ENCODE data around the gene PTPN4.

GRCh38 chr2:113886327-113887113, 3.4 kb upstream of the ACTR3 start:
- PRO-cap: no peak
- RAMPAGE, long total RNA, 2 experiments: no peak in any of the 2 experiments

- PRO-cap: no peak
- RAMPAGE, long total RNA, 2 experiments: no peak in any of the 2 experiments
Observed at GRCh38 chr2:113961949-113963216, 72.5 kb downstream of the ACTR3 start.

GRCh38 chr2:115187442-115188264, 745.2 kb downstream of the DPP10 start:
- PRO-cap: no peak
- RAMPAGE, long total RNA, 2 experiments: start-site peak on the plus strand in 1 of 2 experiments, at chr2:115187730-115188002 at its widest, 5 reads per replicate

DNA sequence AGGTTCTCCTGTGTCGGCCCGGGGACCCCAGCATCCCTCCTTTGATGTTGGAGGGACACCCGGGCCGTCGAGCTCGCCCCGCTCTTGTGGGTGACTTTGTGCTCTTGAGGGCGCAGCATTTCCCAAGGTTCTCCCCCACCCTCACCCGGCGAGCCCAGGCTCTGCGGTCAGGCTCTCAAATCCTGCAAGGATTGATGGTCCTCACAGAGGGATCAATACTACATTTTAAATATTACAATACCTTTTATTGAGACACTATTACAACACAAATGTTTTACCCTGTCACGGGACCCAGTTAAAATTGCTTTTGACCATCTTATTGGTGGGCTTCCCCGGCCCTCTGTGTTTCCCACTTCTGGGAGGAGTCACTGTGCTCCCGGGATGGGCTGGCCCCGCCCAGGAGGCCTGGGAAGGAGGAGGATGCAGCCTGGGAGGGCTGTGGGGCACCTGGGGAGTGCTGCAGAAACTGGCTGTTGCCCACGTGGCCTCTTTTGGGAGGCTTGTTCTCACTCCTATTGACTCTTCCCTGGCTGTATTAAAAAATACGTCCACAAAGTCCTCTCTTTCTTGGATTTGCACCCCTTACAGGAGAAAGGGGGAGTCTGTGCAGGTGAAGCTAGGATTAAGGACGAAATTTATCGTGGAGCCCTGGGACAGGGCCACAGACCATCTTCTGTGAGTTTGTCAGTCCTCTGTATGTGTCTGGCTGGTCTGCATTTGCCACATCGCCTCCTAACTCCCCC, 222.7 kb downstream of the INSIG2 start:
- PRO-cap: no peak
- RAMPAGE, long total RNA, 2 experiments: no peak in any of the 2 experiments

DNA sequence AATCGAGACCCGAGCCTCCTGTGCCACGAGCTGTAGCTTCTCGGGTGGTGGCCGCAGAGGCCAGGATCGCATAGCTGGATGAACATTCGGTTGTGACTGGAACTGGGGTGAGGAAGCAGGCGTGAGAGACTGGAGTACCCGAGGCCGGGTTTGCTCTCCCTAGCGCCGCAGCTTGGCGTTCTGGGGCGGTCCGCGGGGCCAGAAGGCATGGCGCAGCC, 1.5 kb downstream of the EN1 start:
- PRO-cap: no peak
- RAMPAGE, long total RNA, 2 experiments: no peak in any of the 2 experiments

DNA sequence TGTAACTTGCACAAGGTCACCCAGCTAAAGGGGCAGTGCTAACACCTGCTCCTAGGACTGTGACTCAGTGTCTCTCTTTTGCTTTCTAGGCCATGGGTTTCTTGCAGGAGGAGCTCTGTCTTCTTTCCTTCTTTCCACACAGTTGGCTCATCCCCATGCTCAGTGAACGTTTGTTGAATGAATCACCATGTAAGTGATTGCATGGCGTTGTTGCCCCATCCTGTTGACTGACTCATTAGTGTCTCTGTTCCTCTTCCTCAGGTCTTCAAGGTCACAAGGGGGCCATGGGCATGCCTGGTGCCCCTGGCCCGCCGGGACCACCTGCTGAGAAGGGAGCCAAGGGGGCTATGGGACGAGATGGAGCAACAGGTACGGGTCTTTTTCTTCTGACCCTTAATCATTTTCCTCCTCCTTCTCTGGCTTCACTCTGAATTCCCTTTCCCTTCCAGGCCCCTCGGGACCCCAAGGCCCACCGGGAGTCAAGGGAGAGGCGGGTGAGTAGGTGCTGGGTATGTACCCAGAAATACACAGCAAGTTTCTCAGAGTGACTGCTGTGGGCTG, 32.2 kb downstream of the MARCO start:
- PRO-cap: no peak
- RAMPAGE, long total RNA, 2 experiments: no peak in any of the 2 experiments

DNA sequence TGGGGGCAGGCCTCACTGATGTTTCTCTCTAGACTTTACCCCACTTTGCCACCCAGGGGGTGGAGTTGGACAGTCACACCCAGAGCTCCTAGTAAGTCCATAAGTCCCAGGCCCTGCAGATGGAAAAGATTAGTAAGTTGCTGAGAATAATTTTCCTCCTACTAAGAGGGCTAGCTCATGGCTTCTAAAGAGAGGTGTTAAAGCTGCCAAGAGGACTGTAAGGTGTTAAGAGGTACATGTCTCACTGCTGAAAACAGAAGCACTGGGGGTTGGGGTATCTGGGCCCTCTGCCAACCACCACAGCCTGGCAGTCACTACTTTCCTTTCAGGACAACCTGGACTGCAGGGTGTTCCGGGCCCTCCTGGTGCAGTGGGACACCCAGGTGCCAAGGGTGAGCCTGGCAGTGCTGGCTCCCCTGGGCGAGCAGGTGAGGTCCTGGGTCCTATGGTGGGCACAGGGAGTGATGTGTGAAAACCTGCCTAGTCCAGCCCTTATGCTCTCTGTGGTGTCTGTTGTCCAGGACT, 39.9 kb downstream of the MARCO start:
- PRO-cap: no peak
- RAMPAGE, long total RNA, 2 experiments: no peak in any of the 2 experiments

GRCh38 chr2:119213705-119214110, 9.9 kb upstream of the STEAP3 start:
- PRO-cap: no peak
- RAMPAGE, long total RNA, 2 experiments: no peak in any of the 2 experiments

DNA sequence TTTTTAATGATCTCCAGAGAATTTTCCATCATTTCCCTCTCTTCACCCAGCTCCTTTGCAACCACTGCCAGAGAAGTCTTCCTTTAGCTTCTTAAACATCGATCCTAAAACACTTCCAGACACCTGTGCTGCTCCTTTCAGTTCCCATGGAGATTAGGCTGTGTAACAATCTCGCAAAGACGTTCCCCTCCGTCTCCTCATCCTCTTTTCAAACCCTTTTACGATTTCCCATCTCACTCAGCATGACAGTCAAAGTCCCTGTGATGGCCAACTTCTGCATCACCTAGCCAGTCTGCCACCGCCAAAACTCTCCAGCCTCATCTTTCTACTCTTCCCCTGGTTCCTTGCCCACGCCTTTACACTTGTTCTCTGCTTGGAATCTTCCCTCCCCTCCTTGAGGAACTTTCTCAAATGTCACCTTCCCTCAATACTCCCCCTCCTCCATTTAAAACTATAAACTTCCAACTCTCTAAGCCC, 953 bp downstream of the C2orf76 start:
- PRO-cap: no peak
- RAMPAGE, long total RNA, 2 experiments: no peak in any of the 2 experiments

DNA sequence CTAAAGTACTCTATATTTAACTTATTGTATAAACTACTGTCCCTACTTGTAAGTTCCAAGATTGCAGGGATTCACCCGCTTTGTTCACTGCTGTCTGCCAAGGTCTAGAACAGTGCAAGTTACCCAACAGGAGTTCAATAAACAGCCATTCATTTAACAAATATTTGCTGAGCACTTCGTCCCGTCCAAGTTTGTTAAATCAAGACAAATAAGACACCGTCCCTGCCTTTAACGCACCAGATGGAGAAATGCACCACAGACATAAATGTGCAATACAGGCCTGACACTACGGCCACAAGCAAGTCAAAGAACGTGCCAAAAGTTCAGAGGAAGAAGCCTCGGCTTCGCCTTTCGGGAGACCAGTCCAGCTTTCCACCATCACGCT, 522 bp downstream of the C2orf76 start:
- PRO-cap: no peak
- RAMPAGE, long total RNA, 2 experiments: no peak in any of the 2 experiments

DNA sequence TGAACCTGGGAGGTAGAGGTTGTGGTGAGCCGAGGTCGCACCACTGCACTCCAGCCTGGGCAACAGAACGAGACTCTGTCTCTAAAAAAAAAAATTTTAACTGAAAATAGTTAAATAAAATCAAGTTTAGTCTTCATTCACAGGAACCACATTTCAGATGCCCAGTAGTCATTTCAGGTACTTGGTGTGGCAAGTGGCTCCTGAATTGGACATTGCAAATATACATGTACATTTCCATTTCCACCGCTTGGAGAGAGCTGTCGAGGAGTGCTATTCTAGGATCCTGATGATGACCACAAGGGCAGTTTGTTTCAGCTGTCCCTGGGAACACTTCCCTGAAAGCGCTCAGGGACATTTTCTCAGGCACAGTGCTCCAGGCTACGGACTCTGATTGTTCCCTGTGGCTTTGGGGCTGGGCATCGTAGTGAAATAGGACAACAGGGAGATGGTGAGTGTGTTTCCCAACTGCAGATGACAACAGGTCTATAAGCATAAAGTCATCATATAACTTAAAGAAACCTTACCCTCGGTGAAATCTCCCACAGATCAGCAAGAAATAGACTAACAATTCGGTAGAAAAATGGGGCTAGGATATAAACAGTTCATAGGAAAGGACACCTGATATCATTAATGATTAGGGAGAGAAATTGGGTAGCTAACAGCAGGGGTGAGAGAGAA, 3.1 kb downstream of the DBI start:
- PRO-cap: no peak
- RAMPAGE, long total RNA, 2 experiments: no peak in any of the 2 experiments

DNA sequence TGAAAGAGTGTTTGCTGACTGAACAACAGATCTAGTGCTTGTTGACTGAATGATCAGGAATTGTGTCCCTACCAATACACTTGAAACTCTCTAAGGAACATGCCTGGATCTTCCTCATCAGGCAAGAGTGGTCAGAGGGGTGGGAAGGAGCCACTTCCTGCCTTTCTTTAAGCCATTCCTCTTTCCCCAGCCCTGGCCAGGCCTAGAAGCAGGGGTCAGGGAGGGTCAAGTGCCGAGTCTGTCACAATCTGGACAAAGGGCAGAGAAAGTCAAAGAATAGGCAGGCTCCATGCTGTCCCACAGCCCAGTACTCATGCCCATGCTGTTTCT, 3.0 kb upstream of the TMEM37 start:
- PRO-cap: no peak
- RAMPAGE, long total RNA, 2 experiments: no peak in any of the 2 experiments

DNA sequence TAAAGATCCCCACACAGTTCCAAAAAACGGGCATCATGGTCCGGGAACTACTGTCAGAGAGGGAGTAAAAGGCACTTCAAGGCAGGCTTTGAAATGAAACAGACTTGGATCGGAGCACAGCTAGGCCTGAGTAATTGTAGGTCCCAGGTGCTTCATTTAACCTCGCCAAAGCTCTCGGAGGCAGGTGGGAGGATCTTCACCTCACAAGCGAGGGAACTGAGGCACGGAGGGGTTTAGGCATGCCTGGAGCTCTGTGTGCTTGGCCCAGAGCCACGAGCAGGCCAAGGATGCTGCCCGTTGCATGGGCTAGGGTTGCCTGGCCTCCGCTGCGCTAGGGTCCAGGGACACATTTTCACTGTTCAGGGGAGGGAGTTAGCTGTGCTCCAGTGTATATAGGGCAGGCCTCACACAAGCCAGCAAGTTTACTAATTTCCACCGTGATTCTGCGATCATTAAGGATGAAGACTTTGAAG, 11.2 kb downstream of the TMEM37 start:
- PRO-cap: no peak
- RAMPAGE, long total RNA, 2 experiments: no peak in any of the 2 experiments

DNA sequence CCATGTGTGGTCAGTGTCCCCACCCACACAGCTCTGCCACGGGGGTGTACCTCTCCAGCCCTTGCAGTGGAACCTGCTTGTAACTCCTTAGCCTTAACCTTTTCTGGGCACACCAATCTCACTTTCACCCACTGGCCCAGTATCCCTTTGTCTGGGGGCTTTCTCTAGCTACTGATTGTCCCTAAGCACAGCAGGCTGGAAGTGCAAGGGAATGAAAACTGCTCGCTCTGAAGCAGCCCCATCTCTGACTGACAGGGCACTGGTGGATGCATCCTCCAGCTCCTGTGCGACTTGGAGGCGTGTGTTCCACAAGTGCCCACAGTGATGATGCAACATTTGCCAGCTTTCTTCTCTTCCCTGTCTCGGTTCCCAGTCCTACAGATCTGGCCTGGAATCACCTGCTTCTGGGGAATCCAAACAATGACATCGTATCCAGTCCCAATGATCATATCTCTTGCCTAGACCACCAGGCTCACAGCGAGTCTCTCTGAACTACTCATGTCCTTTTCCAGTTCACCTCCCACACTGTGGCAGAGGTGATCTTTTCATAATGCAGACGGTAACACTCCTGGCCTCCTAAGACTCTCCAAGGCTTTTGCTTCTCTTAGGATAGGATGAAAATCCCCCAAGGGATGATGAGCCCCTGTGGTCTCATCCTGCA, 33.5 kb downstream of the SCTR start:
- PRO-cap: no peak
- RAMPAGE, long total RNA, 2 experiments: start-site peak on the minus strand in 1 of 2 experiments, centred at position 241 of the sequence, 16 reads per replicate

DNA sequence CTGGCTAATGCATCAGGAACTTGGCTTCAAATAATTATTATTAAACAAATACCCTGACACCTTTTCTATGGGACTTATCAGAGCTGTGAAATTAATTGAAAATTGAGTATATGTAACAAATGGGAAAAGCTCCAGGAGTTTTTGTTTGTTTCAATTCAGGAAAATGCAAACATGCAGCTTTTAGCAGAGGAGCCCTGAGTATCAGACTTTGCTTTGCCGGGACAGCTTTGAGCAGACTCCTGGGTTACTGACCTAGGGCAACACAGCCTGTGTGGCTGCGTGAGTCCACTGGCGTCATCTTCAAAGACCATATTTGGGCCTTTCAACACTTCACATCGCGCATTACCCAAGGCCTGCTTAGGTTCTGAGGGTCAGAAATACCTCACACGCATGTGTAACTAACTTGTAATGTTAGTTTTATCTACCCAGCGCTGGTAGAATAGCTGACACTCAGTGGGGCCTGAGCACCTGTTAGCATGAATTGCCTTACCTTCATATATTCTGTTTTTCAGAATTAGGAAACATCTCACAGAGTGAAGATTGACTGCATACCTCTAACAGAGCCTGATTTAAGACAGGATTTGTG, 35.5 kb downstream of the CFAP221 start:
- PRO-cap: bidirectional peak, plus-strand start at position 360 of the sequence, minus-strand start at position 302 of the sequence
- RAMPAGE, long total RNA, 2 experiments: no peak in any of the 2 experiments

DNA sequence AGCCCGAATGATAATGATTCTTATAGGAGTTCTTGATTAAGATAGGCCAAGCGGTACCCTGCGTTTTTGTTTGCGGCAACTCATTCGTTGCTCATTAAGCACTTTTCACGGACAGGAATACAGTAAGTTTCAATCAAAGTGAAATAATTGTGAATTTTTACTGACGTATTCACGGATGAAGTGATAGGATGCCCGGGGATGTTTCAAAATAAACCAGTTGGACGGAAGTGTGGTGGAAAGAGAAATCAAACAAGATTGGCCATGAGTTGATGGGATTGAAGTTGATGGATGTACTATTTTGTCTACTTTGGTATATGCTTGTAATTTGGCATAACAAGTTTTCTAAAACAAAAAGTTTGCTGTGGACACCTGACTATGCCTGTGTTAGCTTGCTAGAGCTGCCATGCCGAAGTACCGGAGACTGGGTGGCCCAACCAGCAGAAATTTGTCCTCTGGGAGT, 525 bp downstream of the TMEM177 start:
- PRO-cap: no peak
- RAMPAGE, long total RNA, 2 experiments: no peak in any of the 2 experiments

GRCh38 chr2:119759247-119760616, at the start of gene PTPN4:
PTPN4 (plus strand) TSS chr2:119759922.
- PRO-cap: bidirectional peak, plus-strand start at chr2:119759911, minus-strand start at chr2:119759656; bidirectional peak, plus-strand start at chr2:119760135, minus-strand start at chr2:119760188
- RAMPAGE, long total RNA, 2 experiments: start-site peak on the plus strand in 2 of 2 experiments, at chr2:119759604-119760417 at its widest, 10 to 36 reads per replicate

DNA sequence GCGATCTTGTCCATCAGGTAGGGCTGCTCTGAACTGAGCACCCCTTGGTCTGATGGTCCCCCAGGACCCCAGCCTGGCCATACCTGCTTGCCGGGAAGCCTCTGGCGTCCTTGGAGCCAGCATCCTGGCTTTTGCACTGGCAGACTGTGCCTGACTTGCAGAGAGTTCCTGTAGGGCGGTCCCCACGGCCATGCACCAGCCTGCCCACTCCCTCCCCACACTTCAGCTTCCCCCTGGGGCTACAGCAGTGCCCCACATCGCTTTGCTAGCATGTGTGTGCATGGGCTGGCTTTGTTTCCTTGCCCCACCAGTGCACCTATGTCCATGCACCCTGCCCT, 67.1 kb downstream of the TMEM185B start:
- PRO-cap: no peak
- RAMPAGE, long total RNA, 2 experiments: no peak in any of the 2 experiments

DNA sequence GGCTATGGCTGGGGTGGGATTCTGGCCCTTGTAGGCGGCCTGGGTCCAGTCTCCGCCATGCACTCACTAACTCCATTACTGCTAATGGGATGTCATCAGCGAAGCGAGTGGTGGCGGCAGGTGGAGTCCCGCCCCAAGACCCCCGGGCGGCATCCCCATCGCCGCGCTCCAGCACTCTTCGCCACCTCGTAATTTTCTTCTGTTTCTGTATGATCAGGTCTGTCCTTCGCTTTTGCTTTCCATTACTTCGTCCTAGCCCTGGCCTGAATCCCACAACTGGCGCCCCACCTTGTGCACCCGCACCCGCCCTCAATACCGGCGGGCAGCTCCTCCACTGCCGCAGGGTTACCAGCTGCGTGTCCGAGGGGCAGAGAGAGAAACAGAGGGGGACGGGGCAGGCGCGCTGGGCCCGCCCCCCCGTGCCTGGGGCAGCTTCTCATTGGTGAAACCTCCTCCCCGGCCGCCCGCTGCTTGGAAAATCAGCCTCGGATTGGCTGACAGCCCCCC, 355 bp upstream of the RALB start:
- PRO-cap: bidirectional peak, plus-strand start outside the sequence, minus-strand start at position 347 of the sequence
- RAMPAGE, long total RNA, 2 experiments: no peak in any of the 2 experiments

GRCh38 chr2:120536926-120537179, 190.9 kb downstream of the INHBB start:
- PRO-cap: no peak
- RAMPAGE, long total RNA, 2 experiments: no peak in any of the 2 experiments

Measured in body of pancreas (tissue), 2 donors.